Renal cortical epithelial cell (primary cell): ENCODE measurements around the genes CTAG2, FUNDC2, TMLHE and IL9R.

DNA sequence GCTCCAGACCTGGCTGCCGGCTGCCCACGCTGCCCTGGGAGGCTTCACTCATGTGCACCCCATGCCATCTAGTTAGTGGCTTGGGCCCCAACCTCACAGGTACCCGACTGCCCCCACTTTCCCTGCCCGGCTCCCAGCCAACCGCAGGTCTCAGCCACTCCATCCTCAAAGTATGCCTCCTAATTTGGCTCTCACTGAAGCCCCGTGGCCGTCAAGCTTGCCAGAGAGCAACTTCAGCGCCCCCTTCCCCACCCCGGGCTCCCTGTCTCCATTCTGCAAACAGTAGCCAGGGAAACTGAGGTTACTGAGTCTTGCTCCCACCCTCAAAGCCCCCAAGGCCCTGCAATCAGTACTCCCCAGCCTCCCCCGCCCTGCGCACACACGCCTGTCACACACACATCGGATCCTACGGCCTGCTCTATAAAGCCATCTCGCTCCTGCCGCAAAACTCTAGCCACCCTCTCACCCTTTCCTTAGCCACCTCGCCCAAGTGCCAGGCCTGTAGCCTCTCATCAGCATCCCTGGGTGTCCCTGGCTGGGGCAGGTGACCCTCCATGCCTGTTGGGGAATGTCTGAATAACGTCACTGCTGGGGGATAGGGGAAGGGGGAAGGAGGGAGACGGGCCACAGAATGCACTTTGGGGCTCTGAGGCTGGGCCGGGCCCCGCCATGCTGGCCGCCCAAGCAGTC is 18.2 kb downstream of the FLNA start:
- RRBS: no CpG with 5 or more reads among the region's 22 CpGs

GRCh38 chrX:154360492-154360846 is 14.0 kb downstream of the FLNA start:
- RRBS: 95% methylated on average over 3 of the region's 14 CpGs

GRCh38 chrX:154412379-154413106 is 1.2 kb downstream of the TAFAZZIN start:
- RRBS: no CpG with 5 or more reads among the region's 5 CpGs

GRCh38 chrX:154465579-154466643 is 7.8 kb downstream of the PLXNA3 start:
- RRBS: 89% methylated on average over 11 of the region's 56 CpGs

DNA sequence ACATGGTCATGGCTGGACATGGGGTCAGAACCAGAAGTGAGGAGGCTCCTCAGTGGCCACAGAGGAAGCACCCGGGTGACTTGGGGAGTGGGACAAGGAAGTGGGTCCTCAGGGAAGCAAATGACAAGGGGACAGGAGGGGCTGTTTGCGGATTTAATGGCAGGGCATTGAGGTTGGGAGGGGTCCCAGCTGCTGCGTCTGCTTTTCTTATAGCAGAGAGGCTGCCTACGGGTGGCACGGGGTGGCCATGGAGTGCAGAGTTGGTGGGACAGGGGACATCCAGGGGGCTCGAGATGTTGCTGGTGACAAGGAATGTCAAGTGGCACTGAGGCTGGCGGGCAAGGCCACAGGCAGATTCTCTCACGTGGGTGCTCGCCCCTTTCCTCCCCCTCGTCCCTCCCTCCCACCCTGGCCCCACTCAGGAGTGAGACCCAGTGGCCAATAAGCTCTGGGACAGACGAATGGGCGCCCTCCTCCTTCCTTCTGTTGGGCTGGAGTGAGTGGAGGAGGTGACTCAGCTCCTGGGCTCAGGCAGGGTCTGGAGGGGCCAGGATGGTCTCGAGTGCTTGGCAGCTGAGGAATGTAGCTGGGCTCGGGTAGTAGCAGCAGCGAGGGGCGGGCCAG is 15.3 kb downstream of the G6PD start:
- RRBS: no CpG with 5 or more reads among the region's 16 CpGs

- RRBS: no CpG with 5 or more reads among the region's 10 CpGs
Measured at GRCh38 chrX:154546108-154546594, 495 bp downstream of the G6PD start.

DNA sequence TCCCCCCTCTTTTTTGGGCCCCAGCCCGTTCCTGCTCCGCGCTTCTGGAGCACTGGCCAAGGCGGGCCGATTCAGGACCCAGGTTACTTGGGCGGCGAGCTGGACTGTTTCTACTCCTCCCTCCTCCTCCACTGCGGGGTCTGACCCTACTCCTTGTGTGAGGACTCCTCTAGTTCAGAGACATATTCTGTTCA is 302 bp downstream of the IKBKG start:
- RRBS: no CpG with 5 or more reads among the region's 8 CpGs

DNA sequence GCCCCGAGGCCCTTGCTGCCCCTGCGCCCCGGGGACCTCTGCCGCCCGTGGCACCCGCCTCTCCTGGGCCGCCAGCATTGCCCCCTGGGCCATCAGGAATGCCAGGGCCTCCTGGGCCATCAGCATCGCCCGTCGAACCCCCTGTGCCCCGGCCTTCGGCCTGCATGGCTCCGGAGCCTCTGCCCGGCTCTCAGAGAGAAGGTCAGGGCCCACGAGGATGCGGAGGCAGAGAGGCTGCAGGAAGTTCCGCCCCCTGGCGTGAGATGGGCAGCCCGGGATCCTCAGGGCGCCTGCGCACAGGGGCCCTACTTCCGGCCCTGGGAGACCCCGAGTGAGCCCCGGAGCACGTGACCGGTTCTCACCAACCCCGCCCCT is at the start of gene CTAG2:
Gene CTAG2 (minus strand): TSS at position 230 of the 375 bp plus-strand sequence.
- RRBS: no CpG with 5 or more reads among the region's 27 CpGs

DNA sequence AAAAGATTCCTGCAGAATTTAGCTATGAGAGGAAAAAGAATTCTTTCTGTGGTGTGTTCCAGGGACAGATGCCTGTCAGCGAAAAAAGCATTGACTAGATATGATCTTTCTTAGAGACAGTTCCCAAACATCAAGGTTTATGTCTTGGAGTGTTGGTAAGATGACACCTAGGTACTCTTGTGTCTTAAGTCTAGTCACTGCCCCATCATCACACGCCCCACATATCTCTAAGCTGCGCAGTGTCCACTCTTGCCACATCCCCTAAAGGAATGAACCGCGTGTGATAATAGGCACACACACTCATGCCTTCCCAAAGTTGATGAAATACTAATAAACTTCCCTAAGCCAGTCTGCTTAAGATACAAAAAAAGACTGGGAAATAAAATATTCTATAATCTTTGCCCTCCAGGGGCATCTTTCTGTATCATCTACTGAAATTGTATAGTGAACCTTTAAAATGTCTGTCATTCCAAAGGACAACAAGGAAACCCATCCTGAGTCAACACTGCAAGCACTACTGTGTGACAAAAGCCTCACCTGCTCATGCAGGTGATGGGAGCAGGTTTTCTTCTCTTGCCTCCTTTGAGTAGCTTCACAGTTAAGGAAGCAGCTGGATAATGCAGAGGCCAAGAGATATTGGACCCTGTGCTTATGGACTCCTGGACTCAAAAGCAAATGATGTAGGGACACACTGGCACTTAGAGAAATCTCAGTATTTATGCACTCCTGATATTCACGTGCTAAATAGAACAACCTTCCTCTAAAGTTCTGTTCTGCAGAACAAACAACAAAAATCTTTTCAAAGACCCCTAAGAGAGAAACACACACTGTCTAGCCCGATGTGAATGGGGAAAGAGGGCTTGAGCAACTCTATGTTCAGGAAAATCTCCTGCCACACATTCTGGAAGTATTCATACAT is 1.7 kb downstream of the GAB3 start:
- RRBS: no CpG with 5 or more reads among the region's 7 CpGs

DNA sequence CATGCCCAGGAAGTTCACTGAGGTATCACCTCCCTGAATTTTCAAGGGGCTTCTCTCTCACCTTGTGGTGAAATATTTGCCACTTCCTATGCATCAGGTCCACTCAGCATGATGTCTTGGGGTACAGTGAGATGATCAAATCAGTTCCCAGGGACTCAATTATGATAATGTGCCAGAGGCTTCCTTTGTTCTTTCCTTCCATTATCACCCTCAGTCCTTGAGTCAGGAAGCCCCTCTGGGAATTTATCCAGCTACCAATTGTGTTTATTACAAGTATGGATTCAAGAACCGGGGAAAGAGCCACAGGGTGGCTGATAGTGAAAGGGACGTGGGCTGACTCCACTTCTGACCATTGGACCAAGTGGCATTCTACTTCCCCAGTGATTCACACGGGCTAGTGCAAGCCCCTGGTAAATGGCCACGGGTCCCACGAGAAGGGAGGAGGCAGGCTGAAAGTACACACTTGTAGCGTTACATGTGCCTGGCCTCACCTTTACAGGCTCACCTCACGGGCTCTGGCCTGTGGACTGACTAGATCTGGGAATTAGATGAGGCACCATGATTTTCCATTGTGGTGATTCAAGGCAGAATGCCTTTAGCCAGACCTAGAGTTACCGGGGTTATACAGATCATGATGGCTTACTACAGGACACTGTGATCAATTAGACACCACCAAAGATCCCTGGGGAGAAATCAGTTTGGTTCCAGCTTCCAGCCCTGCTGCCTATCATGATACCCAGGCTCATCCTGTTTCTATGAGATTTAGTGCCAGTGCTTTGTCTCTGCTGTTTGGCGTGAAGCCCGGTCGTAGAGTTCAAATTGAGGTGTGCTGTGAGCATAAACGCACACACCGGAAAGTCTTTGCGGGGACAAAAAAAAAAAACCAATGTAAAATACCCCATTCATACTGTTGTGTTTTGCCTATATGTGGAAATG is 1.0 kb upstream of the DKC1 start:
- RRBS: no CpG with 5 or more reads among the region's 14 CpGs

- RRBS: no CpG with 5 or more reads among the region's 2 CpGs
Measured at GRCh38 chrX:155010279-155010762, 12.2 kb downstream of the F8 start.

DNA sequence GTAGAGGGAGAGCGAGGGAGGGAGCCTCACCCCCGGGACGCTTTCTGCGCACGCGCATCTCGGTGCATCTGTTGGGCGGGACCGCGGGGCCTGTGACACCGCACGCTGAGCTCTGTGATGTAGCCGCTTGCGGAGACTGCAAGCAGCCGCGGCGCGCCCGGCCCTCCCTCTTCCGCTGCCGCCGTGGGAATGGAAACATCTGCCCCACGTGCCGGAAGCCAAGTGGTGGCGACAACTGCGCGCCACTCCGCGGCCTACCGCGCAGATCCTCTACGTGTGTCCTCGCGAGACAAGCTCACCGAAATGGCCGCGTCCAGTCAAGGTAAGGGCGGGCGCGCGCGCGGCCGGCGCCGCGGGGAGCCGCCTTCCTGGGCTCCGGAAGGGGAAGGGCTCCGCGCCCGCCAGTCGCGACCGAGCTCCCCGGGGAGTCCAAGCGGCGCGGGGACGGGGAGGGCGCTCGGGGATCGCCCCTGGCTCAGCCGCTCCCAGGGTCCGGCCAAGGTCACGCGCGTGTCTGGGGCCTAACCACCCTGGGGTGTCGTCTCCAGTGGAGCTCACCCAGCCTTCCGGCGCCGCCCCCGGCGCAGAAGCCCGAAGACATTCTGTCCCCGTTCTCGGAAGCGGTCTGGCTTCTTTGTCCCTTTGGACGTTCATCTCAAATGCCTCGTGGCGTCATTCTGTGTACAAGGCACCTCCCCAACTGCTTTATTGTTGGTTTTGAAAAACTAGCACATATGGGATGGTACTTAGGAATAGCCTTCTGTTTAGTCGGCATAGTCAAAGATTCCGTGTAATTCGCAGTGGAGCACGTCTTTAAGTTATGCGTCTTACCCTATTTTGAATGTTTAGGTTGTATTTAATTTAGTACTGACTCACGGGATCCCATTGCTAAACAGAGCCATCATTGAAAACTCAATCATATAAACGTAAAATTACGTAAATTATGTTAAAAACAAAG is at the start of gene FUNDC2:
Gene FUNDC2 (plus strand): TSS at position 95 of the 958 bp plus-strand sequence.
- RRBS: under 1% methylated on average over 27 of the region's 89 CpGs

DNA sequence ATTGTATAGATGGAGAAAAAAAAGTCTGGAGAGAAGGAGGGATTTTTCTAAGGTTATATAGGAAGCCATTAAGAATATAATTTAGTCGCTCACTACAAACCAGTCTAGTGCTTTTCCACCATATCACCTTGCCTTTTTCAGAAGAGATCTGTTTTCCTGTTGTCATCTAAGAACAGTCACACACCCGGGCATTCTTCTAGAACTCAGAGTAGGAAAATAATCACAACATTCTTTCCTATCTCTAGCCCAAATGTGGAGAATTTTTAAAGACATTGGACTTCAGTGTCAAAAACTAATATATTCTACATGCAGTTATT is 419 bp downstream of the CLIC2 start:
- RRBS: no CpG with 5 or more reads among the region's 2 CpGs

GRCh38 chrX:155612823-155613428 is at the start of gene TMLHE:
TMLHE (minus strand) TSS chrX:155612952.
- RRBS: no CpG with 5 or more reads among the region's 23 CpGs

DNA sequence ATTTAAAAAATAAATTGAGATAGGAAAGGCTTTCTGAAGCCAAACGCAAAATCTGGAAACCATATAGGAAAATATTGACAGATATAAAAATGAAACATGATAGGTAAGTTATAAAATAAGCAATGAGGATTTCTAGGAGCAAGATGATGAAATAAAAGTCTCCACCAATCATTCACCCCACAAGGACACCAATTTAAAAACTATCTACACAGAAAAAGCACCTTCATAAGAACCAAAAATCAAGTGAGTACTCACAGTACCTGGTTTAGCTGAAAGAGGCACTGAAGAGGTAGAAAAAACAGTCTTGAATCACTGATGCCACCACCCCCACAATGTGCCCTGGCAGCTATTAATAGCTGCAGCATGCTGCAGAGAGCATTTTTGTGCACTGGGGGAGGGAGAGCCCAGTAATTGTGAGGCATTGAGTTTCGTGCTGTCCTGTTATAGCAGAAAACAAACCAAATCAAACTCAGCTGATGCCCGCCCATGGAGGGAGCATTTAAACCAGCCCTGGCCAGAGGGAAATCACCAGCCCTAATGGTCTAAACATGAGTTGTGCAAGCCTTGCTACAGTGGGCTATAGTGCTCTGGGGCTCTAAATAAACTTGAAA is 106.1 kb upstream of the TMLHE start:
- RRBS: no CpG with 5 or more reads among the region's 3 CpGs

DNA sequence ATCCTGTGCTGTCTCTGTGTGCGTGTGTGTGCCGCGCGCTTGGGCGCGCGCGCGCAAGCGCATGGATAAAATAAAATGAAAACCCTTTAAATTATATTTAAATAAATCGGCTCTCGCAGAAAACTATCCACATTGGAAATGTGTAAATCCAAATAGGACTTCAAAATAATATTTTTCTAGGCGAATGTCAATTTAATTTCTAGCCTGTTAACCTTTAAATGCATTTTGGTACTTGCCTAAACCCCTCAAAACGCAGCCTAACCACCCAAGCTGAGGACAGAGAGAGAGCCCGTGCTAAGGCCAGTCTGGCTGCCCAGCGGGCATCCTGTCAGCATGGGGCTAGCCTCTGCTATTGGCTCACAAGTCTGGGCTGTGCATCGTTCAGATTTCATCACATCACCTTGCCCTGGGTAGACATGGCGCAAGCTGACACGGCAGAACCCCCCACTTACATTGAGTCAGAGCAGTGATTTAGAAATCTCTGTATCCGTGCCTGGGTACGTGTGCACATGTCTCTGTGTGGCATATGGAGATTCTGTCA is 112.9 kb upstream of the VAMP7 start:
- RRBS: no CpG with 5 or more reads among the region's 21 CpGs

- RRBS: no CpG with 5 or more reads among the region's 7 CpGs
Measured at GRCh38 chrX:155997296-155998031, at the start of gene IL9R. IL9R (plus strand) TSS chrX:155997696.